Skeletal muscle tissue (tissue), 7 donors: ENCODE measurements around a stretch of chr5.

- PRO-cap, 3 experiments, result no peak in any of the 3 experiments
- RAMPAGE, long total RNA, result no peak
- RRBS, 2 experiments, result no CpG with 5 or more reads among the region's 2 CpGs
Observed at GRCh38 chr5:79733490-79733802, 43.8 kb downstream of the CMYA5 start.

GRCh38 chr5:79875077-79875710, 115.9 kb downstream of the MTX3 start:
- PRO-cap, 3 experiments, result peak in 1 of 3 experiments; most common plus-strand start chr5:79875557 (in 1); most common minus-strand start chr5:79875393 (in 1)
- RAMPAGE, long total RNA, result no peak
- RRBS, 2 experiments, result no CpG with 5 or more reads among the region's 10 CpGs

- PRO-cap, 3 experiments, result no peak in any of the 3 experiments
- RAMPAGE, long total RNA, result no peak
- RRBS, 2 experiments, result no CpG with 5 or more reads among the region's 3 CpGs
Observed at GRCh38 chr5:80133060-80133394, 97.9 kb downstream of the THBS4 start.

DNA sequence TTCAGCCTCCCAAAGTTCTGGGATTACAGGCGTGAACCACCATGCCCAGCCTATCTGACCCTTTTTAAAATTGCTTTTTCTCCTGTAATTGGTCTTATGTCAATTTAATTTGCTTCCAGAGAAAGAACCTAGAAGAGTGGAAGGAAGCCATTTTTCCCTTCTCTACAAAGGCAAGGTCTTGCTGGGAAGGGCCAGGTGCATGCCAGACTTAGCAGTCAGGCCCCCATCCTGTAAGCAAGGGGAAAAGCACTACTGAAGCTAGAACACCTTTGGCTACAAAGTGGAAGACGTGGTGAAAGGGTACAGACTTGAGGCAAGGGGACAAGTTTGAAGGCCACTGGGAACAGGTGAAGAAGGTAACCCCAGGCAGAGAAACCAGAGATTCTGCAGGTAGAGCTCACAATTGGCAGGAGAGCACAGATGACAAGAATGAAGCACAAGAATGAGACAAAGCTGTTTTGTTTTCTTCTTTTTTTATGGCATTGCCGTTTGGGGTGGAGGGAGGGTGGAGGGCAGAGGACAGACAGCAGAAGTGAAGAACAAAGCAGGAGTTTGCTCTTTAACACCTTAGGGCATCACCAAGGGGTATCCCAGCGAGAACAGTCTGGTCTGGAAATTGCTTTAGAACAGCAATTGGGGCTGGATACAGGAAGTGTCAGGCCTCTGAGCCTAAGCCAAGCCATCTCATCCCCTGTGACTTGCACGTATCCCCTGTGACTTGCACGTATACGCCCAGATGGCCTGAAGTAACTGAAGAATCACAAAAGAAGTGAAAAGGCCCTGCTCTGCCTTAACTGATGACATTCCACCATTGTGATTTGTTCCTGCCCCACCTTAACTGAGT, 72.8 kb downstream of the SERINC5 start:
- PRO-cap, 3 experiments, result no peak in any of the 3 experiments
- RAMPAGE, long total RNA, result no peak
- RRBS, 2 experiments, result no CpG with 5 or more reads among the region's 7 CpGs

- PRO-cap, 3 experiments, result no peak in any of the 3 experiments
- RAMPAGE, long total RNA, result no peak
- RRBS, 2 experiments, result no CpG with 5 or more reads among the region's 5 CpGs
Observed at GRCh38 chr5:80254498-80254788, 1.4 kb downstream of the SERINC5 start.

DNA sequence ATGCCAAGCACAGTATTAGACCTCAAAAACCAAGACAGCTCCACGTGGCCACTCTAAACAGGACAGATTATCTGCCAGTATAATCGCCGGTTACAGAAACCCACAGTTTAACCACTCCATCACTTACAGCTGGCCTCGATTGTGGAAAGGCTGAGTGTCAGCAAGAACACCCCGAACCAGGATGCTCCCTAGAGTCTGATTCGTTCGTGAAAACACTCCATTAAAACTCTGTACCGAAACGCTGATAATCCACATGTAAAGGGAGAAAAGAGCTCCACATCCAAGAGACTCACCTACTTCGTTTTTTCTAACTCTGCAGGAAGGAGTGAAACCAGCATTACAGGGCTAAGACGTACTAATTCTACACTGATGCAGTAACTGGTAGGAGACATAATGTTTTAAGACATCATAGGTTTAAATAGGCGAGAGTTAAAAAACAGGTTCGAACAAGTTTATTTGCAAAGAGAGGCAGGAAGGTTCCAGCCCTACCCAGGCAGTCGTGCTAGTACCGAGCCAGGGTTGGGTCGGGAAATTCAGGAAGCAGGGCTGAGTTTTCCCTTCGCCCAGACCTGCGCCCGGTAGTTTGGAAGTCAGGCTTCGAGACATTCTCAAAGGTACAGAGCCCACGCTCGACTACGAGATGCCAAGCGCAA, 933 bp downstream of the SERINC5 start:
- PRO-cap, 3 experiments, result no peak in any of the 3 experiments
- RAMPAGE, long total RNA, result no peak
- RRBS, 2 experiments, result no CpG with 5 or more reads among the region's 24 CpGs

- PRO-cap, 3 experiments, result no peak in any of the 3 experiments
- RAMPAGE, long total RNA, result no peak
- RRBS, 2 experiments, result no CpG with 5 or more reads among the region's 14 CpGs
Observed at GRCh38 chr5:80406834-80407346, 974 bp upstream of the ZFYVE16 start.

DNA sequence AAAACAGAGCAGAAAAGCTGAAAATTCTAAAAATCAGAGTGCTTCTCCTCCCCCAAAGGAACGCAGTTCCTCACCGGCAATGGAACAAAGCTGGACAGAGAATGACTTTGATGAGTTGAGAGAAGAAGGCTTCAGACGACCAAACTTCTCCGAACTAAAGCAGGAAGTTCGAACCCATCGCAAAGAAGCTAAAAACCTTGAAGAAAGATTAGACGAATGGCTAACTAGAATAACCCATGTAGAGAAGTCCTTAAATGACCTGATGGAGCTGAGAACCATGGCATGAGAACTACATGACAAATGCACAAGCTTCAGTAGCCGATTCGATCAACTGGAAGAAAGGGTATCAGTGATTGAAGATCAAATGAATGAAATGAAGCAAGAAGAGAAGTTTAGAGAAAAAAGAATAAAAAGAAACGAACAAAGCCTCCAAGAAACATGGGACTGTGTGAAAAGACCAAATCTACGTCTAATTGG, 20.7 kb downstream of the ZFYVE16 start:
- PRO-cap, 3 experiments, result no peak in any of the 3 experiments
- RAMPAGE, long total RNA, result no peak
- RRBS, 2 experiments, result no CpG with 5 or more reads among the region's 11 CpGs

DNA sequence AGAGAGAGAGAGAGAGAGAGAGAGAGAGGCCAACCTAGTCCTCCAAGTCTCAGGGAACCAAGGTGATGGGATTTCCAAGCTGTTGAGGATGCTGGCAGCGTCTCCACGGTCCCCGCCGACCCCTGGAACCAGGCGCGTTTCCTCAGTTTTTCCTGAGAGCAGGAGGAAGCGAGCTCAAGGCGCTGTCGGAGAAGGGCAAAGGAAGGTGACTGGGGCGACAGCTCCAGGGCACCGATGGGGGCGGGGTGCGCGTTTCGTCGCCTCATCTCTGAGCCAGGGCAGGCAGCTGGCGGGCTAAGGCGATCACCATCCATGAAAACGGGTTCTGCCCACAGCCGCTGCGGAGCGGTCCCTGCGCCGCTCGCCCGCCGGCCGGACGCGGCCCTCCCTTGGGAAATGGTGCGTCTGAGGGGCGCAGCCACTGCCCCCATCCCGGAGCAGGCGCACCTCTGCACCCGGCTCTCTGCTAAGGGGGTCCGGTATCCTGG, 1.1 kb downstream of the ANKRD34B start:
- PRO-cap, 3 experiments, result no peak in any of the 3 experiments
- RAMPAGE, long total RNA, result no peak
- RRBS, 2 experiments, result 4 to 5% methylated on average over 7 of the region's 36 CpGs

- PRO-cap, 3 experiments, result no peak in any of the 3 experiments
- RAMPAGE, long total RNA, result no peak
- RRBS, 2 experiments, result no CpG with 5 or more reads among the region's 3 CpGs
Observed at GRCh38 chr5:80641007-80641347, 13.5 kb upstream of the MSH3 start.

DNA sequence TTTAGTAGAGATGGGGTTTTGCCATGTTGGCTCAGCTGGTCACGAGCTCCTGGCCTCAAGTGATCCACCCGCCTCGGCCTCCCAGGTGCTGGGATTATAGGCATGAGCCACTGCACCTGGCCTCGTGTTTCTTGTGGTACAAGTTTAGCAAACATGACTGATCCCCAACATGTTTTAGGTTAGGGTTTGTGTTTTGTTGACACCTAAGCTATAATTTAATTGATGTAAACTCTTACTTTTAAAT, 24.0 kb downstream of the RASGRF2 start:
- PRO-cap, 3 experiments, result no peak in any of the 3 experiments
- RAMPAGE, long total RNA, result no peak
- RRBS, 2 experiments, result no CpG with 5 or more reads among the region's 4 CpGs

DNA sequence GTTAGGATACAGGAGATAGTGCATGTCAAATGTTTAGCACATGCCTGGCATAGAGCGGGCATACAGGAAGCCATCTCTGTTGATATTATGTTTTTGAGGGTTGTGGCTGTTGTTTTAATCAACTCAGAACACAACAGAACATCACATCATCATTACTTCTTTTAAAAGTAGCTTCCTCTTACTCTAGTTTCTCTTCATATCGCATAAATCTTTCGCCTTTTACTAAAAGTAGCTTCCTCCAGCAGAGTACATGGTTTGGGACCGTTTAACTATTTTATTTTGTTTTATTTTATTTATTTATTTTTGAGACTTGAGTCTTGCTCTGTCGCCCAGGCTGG, 27.7 kb upstream of the CKMT2 start:
- PRO-cap, 3 experiments, result no peak in any of the 3 experiments
- RAMPAGE, long total RNA, result no peak
- RRBS, 2 experiments, result no CpG with 5 or more reads among the region's 5 CpGs

DNA sequence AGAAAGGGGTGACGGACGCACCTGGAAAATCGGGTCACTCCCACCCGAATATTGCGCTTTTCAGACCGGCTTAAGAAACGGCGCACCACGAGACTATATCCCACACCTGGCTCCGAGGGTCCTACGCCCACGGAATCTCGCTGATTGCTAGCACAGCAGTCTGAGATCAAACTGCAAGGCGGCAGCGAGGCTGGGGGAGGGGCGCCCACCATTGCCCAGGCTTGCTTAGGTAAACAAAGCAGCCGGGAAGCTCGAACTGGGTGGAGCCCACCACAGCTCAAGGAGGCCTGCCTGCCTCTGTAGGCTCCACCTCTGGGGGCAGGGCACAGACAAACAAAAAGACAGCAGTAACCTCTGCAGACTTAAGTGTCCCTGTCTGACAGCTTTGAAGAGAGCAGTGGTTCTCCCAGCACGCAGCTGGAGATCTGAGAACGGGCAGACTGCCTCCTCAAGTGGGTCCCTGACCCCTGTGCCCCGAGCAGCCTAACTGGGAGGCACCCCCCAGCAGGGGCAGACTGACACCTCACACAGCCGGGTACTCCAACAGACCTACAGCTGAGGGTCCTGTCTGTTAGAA, 134.5 kb downstream of the SSBP2 start:
- PRO-cap, 3 experiments, result no peak in any of the 3 experiments
- RAMPAGE, long total RNA, result no peak
- RRBS, 2 experiments, result no CpG with 5 or more reads among the region's 22 CpGs

DNA sequence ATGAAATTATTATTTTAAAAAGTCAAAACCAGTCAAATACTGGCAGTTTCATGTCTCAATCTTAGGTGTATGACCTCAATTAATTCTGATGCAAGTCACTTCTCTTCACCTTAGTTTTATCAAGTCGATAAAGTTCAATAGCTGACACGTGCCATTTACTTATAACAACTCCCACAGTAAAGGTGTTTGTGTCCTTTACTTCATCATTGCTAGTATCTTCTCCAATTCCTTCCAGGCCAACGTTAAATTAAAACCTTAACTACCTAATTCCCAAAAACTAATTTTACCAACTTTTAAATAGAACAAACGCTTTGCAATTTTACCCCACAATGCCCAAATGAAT, 936 bp downstream of the RPS23 start:
- PRO-cap, 3 experiments, result no peak in any of the 3 experiments
- RAMPAGE, long total RNA, result no peak
- RRBS, 2 experiments, result no CpG with 5 or more reads among the region's 4 CpGs

- PRO-cap, 3 experiments, result no peak in any of the 3 experiments
- RAMPAGE, long total RNA, result no peak
- RRBS, 2 experiments, result no CpG with 5 or more reads among the region's 2 CpGs
Observed at GRCh38 chr5:82389321-82389747, 111.2 kb upstream of the RPS23 start.

DNA sequence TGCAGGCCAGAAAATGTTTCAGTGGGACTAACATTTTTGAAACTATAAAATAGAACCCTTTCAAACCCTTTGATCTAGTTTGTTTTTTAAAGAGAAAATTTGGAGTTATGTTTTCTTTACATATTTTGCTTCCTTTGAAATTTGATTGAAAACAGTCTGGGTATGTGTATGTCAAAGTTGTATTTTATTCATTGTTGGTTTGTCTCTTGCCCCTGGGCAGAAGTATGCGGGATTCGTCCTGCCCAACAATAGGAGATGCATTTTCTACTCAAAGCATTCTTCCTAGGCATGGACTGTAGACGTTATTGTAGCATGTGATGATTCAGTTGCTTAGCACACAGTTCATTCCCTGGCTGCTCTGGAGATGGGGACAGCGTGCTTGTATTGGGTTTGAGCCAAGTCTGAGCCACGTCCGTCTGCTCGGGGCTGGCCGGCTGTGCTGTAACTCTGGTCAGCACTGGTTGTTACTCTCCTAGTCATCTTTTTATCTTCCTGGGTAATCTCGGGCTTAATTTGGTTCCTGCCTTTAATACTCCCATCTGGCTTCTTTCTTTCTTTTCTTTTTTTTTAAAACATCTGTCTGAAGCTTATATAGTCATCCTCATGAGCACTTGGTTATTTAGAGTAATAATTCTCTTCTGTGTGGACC, 118.6 kb upstream of the RPS23 start:
- PRO-cap, 3 experiments, result no peak in any of the 3 experiments
- RAMPAGE, long total RNA, result no peak
- RRBS, 2 experiments, result no CpG with 5 or more reads among the region's 9 CpGs

- PRO-cap, 3 experiments, result no peak in any of the 3 experiments
- RAMPAGE, long total RNA, result no peak
- RRBS, 2 experiments, result no CpG with 5 or more reads among the region's 3 CpGs
Observed at GRCh38 chr5:83508649-83509264, 37.2 kb downstream of the VCAN start.

DNA sequence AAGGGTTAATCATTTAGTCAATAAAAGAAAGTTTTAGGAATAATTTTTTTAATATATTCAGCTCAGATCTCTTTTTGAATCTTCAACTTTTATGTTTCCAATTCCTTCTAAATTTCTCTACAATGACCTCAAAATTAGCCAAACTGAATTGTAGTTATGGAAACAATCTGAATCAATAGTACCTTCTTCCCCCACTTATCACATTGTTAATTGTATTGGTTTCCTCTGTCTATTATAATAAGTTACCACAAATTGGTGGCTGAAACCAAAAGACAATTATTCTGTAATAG, 158.9 kb upstream of the EDIL3 start:
- PRO-cap, 3 experiments, result no peak in any of the 3 experiments
- RAMPAGE, long total RNA, result no peak

- PRO-cap, 3 experiments, result no peak in any of the 3 experiments
- RAMPAGE, long total RNA, result no peak
- RRBS, 2 experiments, result 88 to 96% methylated on average over 2 to 4 of the region's 27 CpGs
Observed at GRCh38 chr5:85647356-85648348, 970.1 kb upstream of the COX7C start.

GRCh38 chr5:86665926-86666295, 48.2 kb downstream of the COX7C start:
- PRO-cap, 3 experiments, result no peak in any of the 3 experiments
- RAMPAGE, long total RNA, result no peak
- RRBS, 2 experiments, result no CpG with 5 or more reads among the region's 10 CpGs